SK-MEL-5 (cell line): ENCODE data around the genes SPPL2C and TBKBP1.

DNA sequence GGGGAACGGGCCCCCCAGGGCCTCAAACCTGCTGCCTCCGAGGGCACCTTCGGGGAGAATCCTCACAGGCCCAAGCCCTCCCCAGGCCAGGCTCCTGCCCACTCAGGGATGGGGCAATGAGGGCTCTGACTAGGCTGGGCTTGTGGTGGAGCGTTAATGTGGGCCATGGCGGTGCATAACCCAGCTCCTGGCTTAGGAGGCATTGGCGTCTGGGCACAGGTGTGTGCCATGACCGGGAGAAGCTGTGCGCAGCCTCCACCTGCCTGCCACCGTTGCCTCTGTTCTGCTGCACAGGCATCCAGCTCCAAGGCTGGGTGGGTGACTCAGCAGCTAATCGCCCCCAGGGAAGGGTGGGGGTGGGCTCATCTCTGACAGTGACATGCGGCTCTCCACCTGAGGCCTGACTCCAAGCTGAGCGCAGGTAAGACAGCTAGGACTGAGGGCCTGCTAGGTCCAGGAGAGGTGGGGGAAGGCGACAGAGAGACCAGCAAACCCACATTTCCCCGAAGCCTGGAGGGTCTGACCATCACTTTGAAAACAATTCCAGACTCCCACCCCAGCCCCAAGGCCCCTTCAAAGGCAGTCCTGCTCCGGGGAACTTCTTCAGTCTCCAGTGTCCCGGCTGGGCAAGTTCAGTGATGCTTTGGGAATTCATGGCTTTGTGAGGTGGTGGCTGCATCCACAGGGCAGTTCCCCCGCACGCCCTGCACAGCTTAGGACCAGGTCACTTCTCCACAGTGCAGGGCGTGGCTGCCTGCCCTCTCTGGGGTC lies 3.6 kb upstream of the ARHGAP27 start:
RAMPAGE:
- cytosol, long total RNA: no peak
- long total RNA: no peak
- nucleus, long total RNA: no peak

RAMPAGE:
- cytosol, long total RNA: no peak
- long total RNA: no peak
- nucleus, long total RNA: no peak
Observed at GRCh38 chr17:45844607-45844944, at the start of gene SPPL2C. Gene SPPL2C, plus strand, starts transcription at chr17:45844881.

GRCh38 chr17:45896144-45896557 lies 1.8 kb downstream of the MAPT start:
RAMPAGE:
- cytosol, long total RNA: no peak
- long total RNA: no peak
- nucleus, long total RNA: no peak

DNA sequence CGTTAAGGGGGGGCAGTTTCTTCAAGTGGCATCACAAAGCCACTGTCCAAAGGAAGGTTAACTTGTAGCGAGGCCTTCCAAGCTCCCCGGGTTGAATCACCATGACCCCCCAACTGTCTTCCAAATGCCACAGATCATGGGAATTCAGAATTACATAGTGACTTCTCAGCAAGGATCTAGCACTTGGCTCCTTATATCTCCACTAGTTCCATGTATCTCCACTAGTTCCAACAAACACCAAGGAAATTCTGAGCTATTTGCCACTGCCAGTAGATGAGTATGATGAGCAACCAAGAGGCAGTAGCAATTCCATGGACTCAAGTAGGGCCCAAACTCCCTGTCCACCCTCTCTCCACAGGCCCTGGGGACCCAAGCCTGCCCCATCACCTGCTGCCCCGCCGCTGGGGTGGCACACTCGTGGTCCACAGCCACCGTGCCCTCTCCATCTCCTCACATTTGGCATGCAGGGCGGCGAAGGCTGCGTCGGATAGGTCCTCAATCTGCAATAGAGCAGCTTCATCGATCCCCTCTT lies 33.7 kb downstream of the STH start:
RAMPAGE:
- cytosol, long total RNA: no peak
- long total RNA: no peak
- nucleus, long total RNA: no peak

DNA sequence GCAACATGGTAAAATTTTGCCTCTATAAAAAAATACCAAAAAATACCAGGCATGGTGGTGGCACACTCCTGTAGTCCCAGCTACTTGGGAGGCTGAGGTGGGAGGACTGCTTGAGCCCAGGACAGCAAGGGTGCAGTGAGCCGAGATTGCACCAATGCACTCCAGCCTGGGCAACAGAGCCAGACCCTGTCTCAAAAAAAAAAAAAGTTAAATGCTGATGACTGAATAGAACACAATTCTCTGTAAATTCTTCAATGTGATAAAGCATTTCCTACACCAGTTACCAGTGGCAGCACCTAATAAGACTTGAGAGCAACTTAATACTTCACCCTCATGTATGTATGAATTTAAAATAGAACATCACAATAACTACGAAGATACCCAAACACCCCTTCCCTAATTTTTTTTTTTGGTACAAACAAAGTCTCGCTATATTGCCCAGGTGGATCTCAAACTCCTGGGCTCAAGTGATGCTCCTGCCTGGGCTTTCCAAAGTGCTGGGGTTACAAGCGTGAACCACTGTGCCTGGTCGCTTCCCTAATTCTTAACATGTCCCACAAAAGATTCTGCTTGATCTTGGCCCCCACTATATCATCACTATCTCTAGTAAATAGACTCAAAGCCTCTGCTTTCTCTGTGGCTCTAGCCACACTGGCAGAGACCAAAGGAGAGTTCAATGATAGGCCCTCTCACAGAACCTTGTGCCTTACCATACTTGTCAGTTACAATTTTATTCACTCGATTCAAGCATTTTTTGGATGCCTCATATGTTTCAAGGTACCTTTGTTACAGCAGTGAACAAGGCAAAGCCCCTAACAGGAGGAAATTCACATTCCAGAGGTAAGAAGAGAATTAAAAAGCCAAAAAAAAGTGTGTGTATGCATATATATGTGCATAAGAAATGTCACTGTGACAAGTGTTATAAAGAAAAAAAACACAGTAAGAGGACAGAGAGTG lies 65.4 kb downstream of the KANSL1 start:
RAMPAGE:
- cytosol, long total RNA: no peak
- long total RNA: no peak
- nucleus, long total RNA: no peak

DNA sequence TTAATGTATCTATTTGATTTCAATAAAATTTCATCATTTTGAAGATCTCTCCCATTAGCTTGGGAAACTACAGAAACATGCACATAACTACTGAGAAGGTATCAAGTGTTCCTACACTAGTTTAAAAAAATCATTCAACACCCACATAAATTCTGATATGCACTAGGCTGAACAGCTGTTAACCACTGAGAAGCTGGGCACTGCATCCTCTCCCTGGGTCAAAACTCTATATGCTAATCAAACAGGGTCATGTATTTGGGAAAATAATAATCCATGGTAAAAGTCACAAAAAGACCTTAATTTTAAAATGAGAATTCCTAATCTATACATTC lies 57.3 kb downstream of the KANSL1 start:
RAMPAGE:
- cytosol, long total RNA: no peak
- long total RNA: no peak
- nucleus, long total RNA: no peak

RAMPAGE:
- cytosol, long total RNA: no peak
- long total RNA: no peak
- nucleus, long total RNA: no peak
Observed at GRCh38 chr17:46259841-46260353, 35.0 kb upstream of the LRRC37A start.

RAMPAGE:
- cytosol, long total RNA: no peak
- long total RNA: no peak
- nucleus, long total RNA: no peak
Observed at GRCh38 chr17:46266657-46267713, 27.9 kb upstream of the LRRC37A start.

DNA sequence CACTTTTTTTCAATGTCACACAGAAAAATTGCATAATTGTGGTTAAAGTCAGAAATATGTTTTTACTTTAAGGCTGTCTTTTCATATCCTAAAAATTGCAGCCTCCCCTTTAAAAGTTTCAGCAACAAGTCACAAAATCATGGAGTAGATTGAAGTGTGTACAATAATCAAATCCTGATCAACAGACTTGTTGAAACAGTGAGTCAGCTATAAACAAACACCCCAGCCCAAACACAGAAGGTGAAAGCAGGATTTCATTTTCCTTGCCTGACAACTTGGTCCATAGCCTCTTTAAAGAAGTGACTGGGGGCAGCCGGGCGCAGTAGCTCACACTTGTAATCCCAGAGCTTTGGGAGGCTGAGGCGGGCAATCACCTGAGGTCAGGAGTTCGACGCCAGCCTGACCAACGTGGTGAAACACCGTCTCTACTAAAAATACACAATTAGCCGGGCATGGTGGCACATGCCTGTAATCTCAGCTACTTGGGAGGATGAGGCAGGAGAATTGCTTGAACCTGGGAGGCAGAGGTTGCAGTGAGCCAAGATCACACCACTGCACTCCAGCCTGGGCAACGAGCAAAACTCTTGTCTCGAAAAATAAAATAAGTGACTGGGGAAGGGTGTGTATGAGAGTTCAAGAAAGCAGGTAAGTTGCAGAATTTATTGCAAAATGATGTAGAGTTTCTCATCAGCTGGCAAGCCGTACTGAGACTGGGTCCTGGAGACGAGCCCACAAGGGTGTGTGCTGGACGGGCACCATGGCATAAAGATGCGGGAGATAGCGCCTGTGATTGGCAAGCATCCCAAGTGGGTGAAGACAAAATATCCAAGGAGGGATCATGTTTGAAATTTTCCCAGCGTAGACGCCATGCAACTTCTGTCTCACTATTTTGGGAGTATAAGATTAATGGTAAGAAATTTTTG lies 59.6 kb downstream of the WNT3 start:
RAMPAGE:
- cytosol, long total RNA: no peak
- long total RNA: no peak
- nucleus, long total RNA: no peak

GRCh38 chr17:46772642-46773032 lies 45.9 kb downstream of the WNT3 start:
RAMPAGE:
- cytosol, long total RNA: no peak
- long total RNA: no peak
- nucleus, long total RNA: no peak

RAMPAGE:
- cytosol, long total RNA: no peak
- long total RNA: no peak
- nucleus, long total RNA: no peak
Observed at GRCh38 chr17:47276855-47277423, 23.3 kb downstream of the ITGB3 start.

DNA sequence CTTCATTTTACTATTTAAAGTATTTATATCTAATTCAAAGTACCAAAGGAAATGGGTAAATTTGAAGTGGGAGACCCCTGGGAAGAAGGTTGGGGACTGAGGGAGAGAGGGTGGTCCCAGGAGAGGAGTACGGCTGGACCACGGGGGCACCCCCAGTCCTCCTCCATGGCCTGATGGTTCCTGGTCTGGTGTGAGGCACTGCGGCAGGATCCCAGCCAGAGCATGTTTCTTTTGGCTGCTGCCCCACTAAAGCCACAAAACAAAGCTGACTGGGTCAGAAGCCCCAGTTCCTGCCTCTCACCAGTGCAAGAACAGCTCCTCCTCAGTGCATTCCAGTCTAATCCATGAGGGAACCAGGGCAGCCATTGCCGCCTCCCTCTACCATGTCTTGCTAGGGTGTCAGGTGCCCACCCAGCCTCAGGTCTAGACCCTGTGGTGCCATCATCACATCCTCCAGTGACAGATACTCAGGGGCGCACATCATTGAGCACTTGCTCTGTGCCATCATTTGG lies 29.5 kb upstream of the EFCAB13 start:
RAMPAGE:
- cytosol, long total RNA: no peak
- long total RNA: no peak
- nucleus, long total RNA: no peak

RAMPAGE:
- cytosol, long total RNA: no peak
- long total RNA: no peak
- nucleus, long total RNA: no peak
Observed at GRCh38 chr17:47312206-47312763, 11.5 kb upstream of the EFCAB13 start.

DNA sequence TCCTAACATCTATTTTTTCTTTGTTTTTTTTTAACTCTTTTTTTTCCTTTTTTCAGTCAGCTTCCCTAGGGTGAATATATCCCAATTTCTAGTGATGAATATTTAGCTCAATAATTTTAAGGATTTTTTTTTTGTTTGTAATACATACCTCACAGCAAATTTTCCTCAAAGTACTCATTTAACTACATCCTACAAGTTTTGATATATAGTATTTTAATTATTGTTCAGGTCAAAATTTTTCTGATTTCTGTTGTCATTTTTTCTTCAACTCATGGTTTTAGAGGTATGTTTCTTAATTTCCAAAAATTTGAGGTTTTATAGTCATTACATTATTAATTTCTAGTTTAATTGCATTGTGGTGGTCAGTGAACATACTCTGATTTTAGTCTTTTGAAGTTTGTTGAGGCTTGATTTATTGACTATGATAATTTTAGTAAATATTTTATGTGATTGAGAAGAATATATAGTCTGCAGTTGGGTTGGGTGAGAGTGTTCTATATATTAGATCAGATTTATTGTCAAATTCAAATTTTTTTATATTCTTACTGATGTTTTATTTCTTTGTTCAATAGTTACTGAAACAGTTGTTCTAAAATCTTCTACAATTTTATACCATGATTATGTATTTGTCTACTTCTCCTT lies 99.5 kb upstream of the NPEPPS start:
RAMPAGE:
- cytosol, long total RNA: no peak
- long total RNA: no peak
- nucleus, long total RNA: no peak

RAMPAGE:
- cytosol, long total RNA: no peak
- long total RNA: no peak
- nucleus, long total RNA: no peak
Observed at GRCh38 chr17:47659509-47660570, 10.1 kb downstream of the KPNB1 start.

GRCh38 chr17:47679948-47680235 lies 14.1 kb upstream of the TBKBP1 start:
RAMPAGE:
- cytosol, long total RNA: no peak
- long total RNA: no peak
- nucleus, long total RNA: no peak

RAMPAGE:
- cytosol, long total RNA: no peak
- long total RNA: no peak
- nucleus, long total RNA: no peak
Observed at GRCh38 chr17:47686669-47687656, 7.0 kb upstream of the TBKBP1 start.

DNA sequence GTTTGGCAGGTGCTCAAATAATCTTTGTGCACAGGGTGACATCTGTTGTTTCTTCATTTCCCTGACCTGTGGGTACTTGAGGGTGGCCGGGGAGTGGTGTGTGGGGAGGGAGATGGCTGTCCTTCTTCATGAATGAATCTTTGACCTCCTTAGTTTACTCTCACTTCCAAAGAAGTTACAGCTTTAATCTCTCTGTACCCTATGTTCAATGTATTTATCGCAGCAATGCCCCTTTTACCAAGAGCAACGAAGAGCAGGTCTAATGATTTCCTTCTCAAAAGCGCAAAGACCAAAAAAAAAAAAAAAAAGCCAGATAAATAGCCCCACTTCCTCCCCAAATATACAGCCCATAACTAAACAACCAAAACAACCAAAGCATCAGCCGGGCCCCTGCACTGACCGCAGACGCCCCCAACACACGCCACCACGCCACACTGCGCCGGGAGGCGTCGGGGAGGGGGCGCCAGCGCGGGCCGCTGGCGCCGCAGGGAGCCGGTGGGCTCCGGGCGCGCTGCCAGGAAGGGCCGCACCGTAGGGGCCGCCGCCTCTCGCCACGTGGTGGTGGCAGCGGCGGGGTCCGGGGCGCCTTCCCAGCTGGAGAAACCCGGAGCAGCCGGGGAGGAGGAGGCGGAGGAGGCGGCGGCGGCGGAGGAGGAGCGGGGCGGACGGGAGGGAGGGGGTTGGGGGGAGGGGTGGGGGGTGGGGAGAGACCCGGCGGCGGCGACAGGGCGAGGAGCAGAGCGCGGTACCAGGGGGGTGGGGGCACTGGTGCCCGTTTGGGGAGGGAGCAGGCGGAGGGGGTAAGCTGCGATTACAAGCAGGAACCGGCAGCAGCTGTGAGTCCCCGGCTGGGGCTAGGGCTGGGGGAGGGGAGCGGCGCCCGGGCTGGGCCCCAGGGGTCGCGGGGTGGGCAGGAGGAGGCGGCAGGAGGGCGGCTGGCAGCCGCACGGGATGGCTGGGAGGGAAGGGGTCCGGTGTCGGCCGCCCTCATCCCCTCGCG lies at the start of gene TBKBP1:
TBKBP1 (plus strand) TSS at position 803 of the 1,000 bp plus-strand sequence.
RAMPAGE:
- cytosol, long total RNA: no peak
- long total RNA: no peak
- nucleus, long total RNA: no peak

GRCh38 chr17:47790728-47791588 lies 30.6 kb downstream of the OSBPL7 start:
RAMPAGE:
- cytosol, long total RNA: no peak
- long total RNA: no peak
- nucleus, long total RNA: no peak

RAMPAGE:
- cytosol, long total RNA: no peak
- long total RNA: no peak
- nucleus, long total RNA: no peak
Observed at GRCh38 chr17:47810176-47811075, 11.2 kb downstream of the OSBPL7 start.